ENCODE data around the genes HECTD1, GPR33, SNX6 and PRORP.

GRCh38 chr14:31171713-31172330 lies 35.8 kb downstream of the HECTD1 start:
- PRO-cap, 2 experiments: no peak in any of the 2 experiments

GRCh38 chr14:31205613-31206457 lies 1.8 kb downstream of the HECTD1 start:
- PRO-cap, 2 experiments: no peak in any of the 2 experiments

GRCh38 chr14:31207439-31208089 lies at the start of gene HECTD1:
HECTD1 (minus strand) TSS chr14:31207793.
- PRO-cap, 2 experiments: peak in 2 of 2 experiments; most common plus-strand start chr14:31207467 (in 1); most common minus-strand start chr14:31207475 (in 1)

DNA sequence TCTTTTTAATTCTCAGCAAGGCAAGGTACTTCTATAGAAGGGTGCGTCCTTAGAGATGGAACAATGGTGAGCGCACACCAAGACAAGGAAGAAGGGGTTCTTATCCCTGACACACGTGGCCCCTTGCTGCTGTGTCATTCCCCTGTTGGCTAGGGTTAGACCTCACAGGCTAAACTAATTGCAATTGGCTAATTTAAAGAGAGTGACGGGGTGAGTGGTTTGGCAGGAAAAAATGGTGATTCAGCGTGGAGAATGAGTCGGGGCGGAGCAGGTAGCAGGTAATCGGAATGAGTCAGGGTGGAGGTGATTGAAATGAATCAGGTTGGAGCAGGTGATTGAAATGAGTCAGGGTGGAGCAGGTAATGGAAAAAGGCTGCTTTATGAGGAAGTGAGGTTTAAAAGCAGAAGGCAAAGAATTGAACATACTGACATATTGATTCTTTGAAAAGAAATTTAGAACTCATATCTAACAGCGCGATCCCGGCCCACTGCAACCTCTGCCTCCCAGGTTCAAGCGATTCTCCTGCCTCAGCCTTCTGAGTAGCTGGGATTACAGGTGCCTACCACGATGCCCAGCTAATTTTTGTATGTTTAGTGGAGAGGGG lies 36.4 kb upstream of the HECTD1 start:
- PRO-cap, 2 experiments: peak in 2 of 2 experiments; most common plus-strand start position 249 of the sequence (in 1); most common minus-strand start position 98 of the sequence (in 1)

- PRO-cap, 2 experiments: no peak in any of the 2 experiments
Observed at GRCh38 chr14:31487808-31488333, at the start of gene GPR33. GPR33 (minus strand) TSS chr14:31488039.

GRCh38 chr14:31892901-31893894 lies 183.9 kb upstream of the ARHGAP5 start:
- PRO-cap, 2 experiments: no peak in any of the 2 experiments

DNA sequence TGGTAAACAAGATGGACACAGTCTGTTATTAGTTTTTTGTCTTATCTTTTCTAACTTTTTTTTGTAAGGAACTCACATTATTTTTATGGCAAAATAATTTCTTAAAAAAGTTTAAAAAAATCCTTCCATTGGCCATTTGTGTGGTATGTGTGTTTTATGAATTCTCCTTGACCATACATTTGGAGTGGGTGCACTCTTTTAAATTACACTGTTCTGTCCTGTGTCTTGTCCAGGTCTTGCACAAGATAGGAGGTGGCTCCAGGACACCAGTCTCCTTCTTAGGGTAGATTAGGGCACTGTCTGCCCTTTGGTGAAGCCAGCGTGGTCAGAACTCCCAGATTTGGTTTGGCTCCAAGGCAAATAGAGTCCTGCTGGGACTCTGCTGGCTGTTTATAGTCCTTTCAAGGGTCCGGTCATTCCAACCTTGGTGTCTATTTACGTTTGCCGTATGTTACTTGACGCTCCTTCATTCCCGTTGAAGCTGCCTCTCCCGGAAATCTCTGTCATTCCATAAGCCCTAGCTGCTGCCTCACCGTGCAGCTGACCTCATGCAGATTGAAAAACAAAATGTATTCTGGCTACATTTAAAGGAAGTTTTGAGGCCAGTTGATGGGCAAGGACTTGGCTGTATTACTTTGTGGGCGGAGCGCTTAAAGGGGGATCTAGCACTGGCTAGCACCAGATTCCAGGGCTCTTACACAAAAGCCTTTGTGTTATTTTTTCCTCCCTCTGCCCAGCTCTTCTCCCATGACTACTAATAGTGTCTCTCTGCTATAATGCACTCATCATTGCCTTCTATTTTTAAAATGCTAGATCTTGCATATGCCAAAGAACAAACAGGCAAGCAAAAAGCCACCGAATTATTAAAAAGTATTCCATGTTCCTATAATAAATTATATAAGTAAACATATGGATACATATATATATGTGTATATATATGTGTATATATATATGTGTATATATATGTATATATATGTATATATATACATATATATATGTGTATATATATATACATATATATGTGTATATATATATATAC lies 180.7 kb downstream of the AKAP6 start:
- PRO-cap, 2 experiments: no peak in any of the 2 experiments

DNA sequence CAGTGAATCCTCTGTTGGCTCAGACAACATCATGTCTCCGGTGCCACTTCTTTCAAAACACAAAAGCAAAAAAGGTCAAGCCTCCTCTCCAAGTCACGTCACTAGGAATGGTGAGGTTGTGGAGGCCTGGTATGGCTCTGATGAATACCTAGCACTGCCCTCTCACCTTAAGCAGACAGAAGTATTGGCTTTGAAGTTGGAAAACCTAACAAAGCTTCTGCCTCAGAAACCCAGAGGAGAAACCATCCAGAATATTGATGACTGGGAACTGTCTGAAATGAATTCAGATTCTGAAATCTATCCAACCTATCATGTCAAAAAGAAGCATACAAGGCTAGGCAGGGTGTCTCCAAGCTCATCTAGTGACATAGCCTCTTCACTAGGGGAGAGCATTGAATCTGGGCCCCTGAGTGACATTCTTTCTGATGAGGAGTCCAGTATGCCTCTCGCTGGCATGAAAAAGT lies 217.3 kb downstream of the AKAP6 start:
- PRO-cap, 2 experiments: no peak in any of the 2 experiments

DNA sequence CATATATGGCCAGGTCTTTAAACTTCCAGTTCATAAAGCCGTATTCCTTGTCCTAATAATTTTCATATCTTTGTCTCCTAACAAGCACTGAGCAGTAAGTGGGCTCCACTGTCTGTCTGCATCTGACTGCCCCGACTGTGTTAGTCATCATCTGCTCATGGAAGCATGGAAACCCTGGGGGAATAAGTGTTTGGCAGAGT lies 294.5 kb downstream of the AKAP6 start:
- PRO-cap, 2 experiments: no peak in any of the 2 experiments

DNA sequence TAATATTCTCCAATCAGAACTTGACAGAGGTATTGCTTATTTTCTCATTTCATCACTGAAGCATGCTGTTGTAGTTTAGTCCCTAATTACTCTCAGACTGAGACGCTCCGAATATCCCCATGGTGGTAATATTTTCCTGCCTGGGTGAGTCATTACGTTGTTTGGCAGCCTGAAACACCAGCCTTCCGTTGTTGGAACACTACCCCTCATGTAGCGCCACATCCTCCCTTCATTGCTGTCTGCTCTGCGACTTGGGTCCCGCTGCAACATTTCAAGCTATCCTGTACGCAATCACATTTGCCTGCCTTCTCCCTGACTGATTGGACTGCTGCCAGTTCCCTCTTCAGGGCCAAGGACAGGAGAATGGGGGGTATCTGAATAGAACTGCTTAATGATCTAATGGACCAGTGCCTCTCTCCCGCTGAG lies 369.1 kb downstream of the NPAS3 start:
- PRO-cap, 2 experiments: no peak in any of the 2 experiments

DNA sequence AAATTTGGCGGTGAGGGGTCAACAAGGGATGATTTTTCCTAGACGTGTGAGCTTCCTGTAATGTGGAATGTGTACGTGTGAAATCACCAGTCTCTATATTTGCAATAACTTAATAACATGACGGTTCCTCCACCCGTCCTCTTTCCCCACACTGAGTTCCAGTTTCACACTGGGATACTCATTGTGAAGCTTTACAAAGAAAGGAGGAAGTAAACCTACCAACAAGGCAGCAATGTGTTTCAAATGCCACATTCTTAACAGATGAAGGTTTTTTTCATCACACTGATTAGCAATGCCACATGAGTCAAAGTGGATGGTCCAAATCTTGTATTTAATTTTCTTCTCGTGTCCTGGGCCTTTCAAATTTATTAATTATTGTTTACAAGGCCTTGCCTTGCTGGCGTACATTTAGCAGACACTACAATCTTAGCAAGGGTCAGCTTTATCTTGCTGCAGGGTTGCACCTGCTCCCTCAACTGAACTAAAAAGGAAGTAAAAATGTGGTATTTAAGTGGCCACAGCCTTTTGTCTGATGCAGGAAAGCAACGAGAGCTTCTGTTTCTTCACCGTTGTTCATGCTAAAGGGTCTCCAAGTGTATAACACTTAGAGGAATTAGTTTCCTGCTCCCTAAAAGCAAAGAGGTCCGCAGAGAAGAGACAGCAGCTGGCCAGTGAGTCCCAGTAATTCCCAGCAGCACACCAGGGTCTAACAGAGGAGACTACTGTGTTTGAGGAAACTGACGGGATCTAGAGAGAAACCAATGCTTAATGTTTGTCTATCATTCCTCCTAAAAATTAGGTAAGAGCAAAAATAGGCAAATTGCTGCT lies 62.7 kb upstream of the EGLN3 start:
- PRO-cap, 2 experiments: no peak in any of the 2 experiments

- PRO-cap, 2 experiments: no peak in any of the 2 experiments
Observed at GRCh38 chr14:34363631-34364265, 98.3 kb downstream of the SPTSSA start.

DNA sequence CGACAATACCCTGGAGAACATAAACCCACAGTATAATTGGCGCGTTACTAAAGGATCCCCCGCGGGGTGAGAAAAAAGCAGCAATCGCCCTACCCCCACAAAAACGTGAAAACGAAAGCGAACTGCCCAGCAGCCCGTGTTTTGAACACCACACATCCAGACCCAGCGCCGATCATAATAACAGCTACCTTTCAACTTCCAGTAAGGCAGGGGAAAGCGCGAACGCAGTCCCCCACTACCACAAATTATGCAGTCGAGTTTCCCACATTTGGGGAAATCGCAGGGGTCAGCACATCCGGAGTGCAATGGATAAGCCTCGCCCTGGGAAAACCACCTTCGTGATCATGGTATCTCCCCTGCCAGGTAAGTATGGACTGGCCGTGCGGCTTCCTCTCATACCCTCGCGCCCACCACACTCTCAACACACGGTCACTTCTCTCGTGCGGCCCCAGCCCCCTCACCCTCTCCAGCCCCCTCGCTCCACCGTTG lies 16.6 kb upstream of the EAPP start:
- PRO-cap, 2 experiments: no peak in any of the 2 experiments

DNA sequence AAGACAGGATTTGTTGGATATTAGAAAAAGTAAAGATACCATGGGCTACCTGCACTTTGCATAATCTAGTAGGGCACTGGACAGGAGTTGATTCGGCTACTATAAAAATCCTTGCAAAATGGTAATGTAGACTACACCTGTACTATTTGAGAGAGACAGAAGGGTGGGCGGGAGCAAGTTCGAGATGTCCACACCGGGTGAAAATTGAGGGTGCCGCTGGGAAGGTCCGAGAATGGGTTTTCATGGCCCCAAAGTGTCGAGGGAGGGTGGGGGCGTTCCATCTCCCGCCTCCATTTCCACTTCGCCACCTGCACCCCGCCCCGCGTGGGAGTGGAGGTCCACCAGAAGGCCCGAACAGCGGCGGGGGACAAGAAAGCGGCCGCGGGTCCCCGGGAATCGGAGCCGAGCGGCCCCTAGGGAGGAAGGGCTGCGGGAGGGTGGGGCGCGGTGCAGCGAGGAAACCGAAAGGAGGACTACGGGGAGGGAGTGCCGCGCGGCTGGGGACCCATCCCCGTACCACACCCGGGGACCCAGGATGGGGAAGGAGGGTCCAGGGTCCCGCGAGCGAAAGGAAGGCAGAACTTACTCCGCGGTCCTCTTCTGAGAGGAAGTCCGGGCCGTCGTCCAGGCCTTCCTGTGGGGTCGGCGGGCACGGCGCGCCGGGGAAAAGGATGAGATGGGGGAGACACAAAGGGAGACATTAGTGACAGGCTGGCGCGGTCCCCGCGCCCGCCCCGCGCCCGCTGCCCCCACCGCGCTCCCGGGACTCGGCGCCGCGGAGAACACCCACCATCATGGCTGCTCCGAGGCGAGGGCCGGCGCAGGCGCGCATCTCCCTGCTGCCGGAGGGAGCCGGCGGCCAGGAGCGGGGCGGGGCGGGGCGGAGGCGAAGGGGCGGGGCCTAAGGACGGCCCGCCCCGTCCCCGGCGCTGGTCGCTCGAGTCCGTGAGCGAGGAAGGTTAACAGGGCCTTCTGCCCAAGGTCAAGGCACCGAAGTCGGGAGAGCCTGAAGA lies at the start of gene SNX6:
Gene SNX6, minus strand, starts transcription at position 828 of the 1,013 bp plus-strand sequence.
- PRO-cap, 2 experiments: peak in 2 of 2 experiments; most common plus-strand start position 940 of the sequence (in 2); most common minus-strand start position 820 of the sequence (in 1)

GRCh38 chr14:34785759-34786126 lies 71.3 kb upstream of the CFL2 start:
- PRO-cap, 2 experiments: no peak in any of the 2 experiments

DNA sequence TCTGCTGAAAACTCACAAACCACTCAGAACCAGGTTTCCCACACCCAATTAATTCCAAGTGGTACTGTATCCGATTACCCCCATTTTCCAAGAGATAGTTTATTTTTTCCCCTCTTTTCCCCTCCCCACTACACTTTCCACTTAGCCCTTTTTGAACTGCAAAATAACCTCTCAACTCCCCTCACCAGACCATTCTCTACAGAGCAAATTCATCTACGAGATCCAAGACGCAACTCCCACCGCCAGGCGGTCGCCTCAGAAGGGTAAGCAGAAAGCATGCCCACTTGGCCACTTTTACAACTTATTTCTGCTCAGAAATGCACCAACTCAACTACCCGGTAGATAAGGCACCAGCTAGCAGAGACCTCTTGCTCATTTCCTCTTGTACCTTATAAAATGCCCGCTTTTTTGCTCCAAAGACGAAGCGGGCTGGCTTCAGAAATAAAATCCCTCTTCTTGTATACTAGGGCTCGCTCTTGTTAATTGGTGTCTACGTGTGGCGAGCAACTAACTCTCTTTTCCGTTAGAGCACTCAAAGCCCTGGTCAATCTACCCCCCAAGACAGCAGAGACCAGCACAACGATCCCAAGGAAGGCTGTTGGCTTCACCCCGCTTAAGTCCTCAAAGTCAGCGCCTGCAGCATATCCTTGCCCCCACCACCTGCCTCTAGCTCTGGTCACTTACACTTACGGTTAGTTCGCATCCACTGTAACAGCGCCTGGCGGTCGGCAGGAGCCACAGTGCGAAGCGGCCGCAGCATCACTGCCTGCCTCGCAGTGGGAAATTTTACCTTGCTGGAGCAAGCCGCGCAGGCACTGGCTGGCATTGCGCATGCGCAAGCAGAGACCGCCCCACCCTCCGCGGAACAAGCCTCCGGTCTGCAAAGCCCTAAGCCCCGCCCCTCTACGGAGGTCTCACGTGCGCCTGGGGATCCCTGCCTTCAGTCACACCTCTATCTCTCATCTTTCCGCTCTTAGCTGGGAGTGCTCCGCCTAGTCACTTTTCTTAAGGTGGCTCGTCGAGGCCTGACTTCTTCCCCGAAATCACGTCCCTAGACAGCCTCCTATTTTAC lies 716 bp upstream of the SRP54 start:
- PRO-cap, 2 experiments: peak in 2 of 2 experiments; most common plus-strand start position 919 of the sequence (in 1); most common minus-strand start position 764 of the sequence (in 2)

- PRO-cap, 2 experiments: peak in 2 of 2 experiments; most common plus-strand start chr14:35122312 (in 1); most common minus-strand start chr14:35122519 (in 1)
Observed at GRCh38 chr14:35122201-35123067, at the start of gene PRORP. PRORP (plus strand) TSS chr14:35122552.

- PRO-cap, 2 experiments: no peak in any of the 2 experiments
Observed at GRCh38 chr14:35123068-35123412, 688 bp downstream of the PRORP start.

- PRO-cap, 2 experiments: no peak in any of the 2 experiments
Observed at GRCh38 chr14:35287204-35288161, 4.7 kb upstream of the PSMA6 start.

GRCh38 chr14:35343769-35344243 lies 51.6 kb downstream of the PSMA6 start:
- PRO-cap, 2 experiments: peak in 1 of 2 experiments; most common plus-strand start chr14:35344042 (in 1); most common minus-strand start chr14:35343918 (in 1)

Measured in Colon Carcinoma Metastatic in the Brain (tissue), 2 donors.